Daoy (cell line): Measurements from ENCODE around the genes CLEC12B, CLEC7A, EIF2S3B and TAS2R10.

DNA sequence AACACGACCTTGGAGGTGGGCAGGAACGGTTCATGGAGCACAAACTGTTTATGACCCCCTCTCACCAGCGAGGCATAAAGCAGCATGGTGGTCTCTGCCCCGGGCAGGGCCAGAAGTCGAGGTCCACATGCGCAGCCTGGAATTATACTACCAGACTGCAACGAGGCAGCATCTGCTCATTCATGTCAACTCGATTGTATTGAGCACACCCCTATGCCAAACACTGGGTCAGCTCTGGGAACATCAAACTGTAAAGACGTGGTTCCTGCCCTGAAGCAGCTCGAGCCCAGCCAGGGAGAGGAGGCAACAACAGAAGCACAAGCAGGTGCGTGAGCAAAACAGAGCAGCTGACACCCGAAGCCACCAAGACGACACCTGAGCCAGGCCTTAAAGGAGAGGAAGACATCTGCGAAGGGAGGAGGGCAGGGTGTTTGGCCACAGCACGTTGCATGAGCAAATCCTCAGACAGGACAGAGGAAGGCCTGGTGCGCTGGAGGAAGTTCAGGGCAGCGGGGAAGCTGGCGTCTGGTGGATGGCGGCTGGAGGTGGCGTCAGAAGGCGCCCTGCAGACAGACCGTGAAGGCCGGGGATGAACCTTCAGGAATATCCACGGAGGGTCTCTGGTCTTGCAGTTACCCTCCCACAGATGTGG, 172.1 kb downstream of the KLRB1 start:
- RAMPAGE, long total RNA: no peak

- RAMPAGE, long total RNA: no peak
These were observed 43.3 kb downstream of the CD69 start for GRCh38 chr12:9717370-9717829.

GRCh38 chr12:9754171-9754768, 6.4 kb downstream of the CD69 start:
- RAMPAGE, long total RNA: no peak

DNA sequence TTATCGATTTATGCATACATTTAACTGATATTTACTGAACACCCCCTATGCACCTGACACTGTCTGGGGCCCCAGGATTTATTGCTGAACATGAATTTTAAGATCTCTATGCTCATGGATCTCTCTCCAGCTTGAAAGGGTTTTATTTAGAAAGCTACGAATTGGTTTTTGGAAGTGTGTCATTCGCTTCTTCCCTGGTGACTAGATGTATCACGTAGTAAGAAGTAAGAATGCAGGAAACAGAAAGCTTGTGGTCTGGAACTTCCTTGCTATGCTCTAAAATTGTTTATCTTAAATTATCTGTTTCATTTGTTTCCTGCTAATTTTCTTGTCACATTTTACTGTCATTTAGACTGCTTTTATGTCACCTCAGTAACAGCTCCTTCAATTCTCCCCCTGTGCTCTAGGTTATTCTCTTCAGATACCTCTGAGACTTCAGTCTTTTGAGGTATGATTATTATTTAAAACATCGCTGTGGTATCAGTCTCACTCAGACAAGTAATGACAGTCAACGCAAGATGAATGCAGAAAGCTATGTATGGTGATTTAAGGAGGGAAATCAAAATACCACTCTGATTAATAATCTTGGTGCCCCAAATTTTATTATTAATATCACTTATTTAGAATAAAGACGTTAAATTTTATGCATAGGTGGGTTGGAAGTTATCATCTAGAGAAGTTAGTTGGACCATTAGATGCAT, 726 bp upstream of the CD69 start:
- RAMPAGE, long total RNA: no peak

- RAMPAGE, long total RNA: no peak
These were observed 15.4 kb upstream of the CD69 start for GRCh38 chr12:9776112-9776425.

DNA sequence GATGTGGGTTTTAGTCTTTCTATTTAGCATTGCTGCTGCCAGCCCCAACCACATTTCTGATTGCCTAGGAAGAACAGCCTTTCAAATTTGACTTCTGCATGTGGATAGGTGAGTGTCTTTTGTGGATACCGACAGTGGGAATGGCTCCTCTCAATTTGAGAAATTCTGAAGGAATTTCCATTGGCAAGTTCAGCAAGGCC, 19.0 kb upstream of the CLEC2A start:
- RAMPAGE, long total RNA: no peak

GRCh38 chr12:10010392-10010965, at the start of gene CLEC12B:
CLEC12B (plus strand) TSS chr12:10010627.
- RAMPAGE, long total RNA: no peak

DNA sequence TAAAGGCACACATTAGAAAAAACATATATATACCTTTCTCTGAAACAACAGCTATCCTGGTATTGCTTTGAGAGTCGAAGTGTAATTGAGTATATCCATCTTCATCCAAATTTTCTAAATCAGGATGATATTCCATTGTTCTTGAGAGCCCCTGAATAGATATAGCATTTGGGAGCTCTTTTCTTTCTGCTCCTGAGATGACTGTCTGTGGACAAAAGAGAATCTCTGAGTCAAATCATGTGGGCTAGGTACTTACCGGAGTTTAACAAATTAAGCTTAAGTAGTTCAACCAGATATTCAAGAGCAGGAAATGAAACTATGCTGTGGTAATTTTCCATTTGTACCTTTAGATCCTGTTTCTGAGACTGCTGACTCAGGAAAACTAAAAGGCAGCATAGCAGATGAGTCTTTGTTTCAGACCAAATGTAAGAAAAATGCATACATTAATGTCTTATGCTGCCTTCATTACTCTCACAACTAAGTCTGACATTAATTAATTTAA, at the start of gene CLEC7A:
CLEC7A (minus strand) TSS at position 253 of the 502 bp plus-strand sequence.
- RAMPAGE, long total RNA: no peak

- RAMPAGE, long total RNA: no peak
These were observed 17.8 kb downstream of the OLR1 start for GRCh38 chr12:10154123-10154586.

GRCh38 chr12:10166636-10167410, 5.1 kb downstream of the OLR1 start:
- RAMPAGE, long total RNA: no peak

DNA sequence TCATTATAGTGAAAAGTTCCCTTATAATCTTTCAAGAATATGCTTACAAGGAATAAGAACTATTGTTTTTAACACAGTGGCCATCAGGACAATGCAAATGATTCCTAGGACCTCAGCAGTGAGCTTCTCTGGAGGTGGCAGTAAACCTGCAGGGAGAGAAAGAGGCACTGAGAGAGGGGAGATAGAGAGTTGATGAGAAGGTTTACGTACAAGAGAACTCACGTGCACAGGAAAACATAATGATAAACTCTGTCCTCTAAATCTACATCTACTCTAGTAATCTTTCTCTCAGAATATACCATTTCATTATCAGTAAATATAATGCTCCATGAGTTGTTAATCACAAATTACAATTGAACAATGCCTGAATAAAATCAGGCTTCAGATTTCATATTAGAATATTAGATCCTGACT, 685 bp downstream of the KLRC4 start:
- RAMPAGE, long total RNA: no peak

DNA sequence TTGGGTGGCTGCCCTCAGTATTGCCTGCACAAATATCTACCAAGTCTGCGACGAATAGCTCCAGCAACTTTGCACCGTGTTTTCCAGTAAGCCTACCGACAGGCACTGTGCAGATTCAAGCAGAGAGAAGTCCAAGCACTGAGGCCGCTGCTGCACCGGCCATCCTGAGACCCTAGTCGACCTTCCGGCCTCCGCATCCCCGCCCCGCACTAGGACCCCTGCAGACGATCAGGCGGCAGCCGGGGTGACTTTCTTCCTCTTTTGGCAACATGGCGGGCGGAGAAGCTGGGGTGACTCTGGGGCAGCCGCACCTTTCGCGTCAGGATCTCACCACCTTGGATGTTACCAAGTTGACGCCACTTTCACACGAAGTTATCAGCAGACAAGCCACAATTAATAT, at the start of gene EIF2S3B:
EIF2S3B (plus strand) TSS at position 257 of the 400 bp plus-strand sequence.
- RAMPAGE, long total RNA: no peak

GRCh38 chr12:10636435-10637095, 23.2 kb upstream of the MAGOHB start:
- RAMPAGE, long total RNA: no peak

- RAMPAGE, long total RNA: no peak
These were observed at the start of gene TAS2R10 for GRCh38 chr12:10826086-10826705. TAS2R10 (minus strand) TSS chr12:10826358.

GRCh38 chr12:10924819-10925341, 4.2 kb upstream of the PRH2 start:
- RAMPAGE, long total RNA: no peak

- RAMPAGE, long total RNA: no peak
These were observed 6.4 kb downstream of the TAS2R19 start for GRCh38 chr12:11015884-11016474.

DNA sequence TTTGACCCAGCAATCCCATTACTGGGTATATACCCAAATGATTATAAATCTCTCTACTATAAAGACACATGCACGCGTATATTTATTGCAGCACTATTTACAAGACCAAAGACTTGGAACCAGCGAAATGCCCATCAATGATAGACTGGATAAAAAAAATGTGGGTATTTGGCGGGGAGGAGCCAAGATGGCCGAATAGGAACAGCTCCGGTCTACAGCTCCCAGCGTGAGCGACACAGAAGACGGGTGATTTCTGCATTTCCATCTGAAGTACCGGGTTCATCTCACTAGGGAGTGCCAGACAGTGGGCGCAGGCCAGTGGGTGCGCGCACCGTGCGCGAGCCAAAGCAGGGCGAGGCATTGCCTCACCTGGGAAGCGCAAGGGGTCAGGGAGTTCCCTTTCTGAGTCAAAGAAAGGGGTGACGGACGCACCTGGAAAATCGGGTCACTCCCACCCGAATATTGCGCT, 12.7 kb downstream of the PRB4 start:
- RAMPAGE, long total RNA: no peak

DNA sequence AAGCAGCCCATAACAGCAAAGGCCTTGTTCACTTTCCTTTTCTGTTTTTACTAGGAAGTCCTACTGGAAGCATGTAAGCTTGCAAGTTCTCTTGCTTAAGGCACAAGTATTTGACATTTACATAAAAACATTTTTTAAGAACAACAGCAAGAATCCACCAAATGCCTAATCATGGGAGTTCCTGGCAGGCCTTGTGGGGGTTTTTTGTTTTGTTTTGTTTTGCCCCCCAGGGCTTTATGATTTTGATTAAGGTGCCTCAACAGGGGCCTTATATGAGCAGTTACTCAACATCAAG, 50.7 kb upstream of the PRB2 start:
- RAMPAGE, long total RNA: no peak

GRCh38 chr12:11650362-11650610, 812 bp downstream of the ETV6 start:
- RAMPAGE, long total RNA: no peak

DNA sequence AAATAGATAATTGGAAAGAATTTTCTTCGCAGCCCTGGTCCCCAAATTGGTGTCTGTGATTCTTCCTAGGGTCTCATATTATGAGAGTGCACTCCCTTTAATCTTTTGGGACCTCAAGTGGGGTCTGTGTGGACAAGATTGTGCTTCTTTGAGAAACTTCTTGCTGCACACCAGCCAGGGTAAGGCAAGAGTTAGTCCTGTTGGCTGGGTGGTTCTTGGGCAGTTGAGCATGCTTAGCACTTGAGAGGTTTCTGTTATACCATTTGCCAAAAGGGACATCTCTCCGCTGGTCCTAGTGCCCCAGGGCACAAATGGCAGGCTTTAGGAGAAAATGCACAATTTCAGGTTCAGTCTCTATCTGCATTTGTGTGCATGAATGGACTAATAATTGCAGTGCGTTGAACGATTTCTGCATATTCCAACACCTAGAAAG, 13.3 kb downstream of the ETV6 start:
- RAMPAGE, long total RNA: no peak